Heart right ventricle (tissue), 2 donors: ENCODE data around the gene FBXL2.

DNA sequence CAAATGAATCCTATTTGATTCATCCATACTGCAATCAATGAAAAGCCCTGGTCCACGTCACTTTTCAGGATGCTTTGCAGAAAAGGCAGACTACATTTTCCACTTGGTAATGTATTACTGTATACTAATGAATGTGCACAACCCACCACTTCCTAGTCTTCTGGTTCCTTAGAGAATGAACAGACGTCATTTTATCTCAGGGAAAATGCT, 53.5 kb upstream of the TGFBR2 start:
- PRO-cap, 2 experiments, result peak in 1 of 2 experiments; most common minus-strand start position 65 of the sequence (in 1)

- PRO-cap, 2 experiments, result no peak in any of the 2 experiments
These were observed 7.5 kb upstream of the TGFBR2 start for GRCh38 chr3:30598801-30599367.

- PRO-cap, 2 experiments, result no peak in any of the 2 experiments
These were observed 8.4 kb downstream of the TGFBR2 start for GRCh38 chr3:30614829-30615247.

DNA sequence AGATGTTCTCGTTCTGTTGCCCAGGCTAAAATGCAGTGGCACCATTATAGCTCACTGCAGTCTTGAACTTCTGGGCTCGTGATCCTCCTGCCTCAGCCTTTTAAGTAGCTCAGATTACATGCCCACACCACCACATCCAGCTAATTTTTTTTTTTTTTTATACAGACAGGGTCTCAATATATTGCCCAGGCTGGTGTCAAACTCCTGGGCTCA, 57.5 kb downstream of the TGFBR2 start:
- PRO-cap, 2 experiments, result no peak in any of the 2 experiments

- PRO-cap, 2 experiments, result peak in 2 of 2 experiments; most common plus-strand start chr3:31532168 (in 1); most common minus-strand start chr3:31532086 (in 2)
These were observed 1.0 kb upstream of the STT3B start for GRCh38 chr3:31531553-31532240.

DNA sequence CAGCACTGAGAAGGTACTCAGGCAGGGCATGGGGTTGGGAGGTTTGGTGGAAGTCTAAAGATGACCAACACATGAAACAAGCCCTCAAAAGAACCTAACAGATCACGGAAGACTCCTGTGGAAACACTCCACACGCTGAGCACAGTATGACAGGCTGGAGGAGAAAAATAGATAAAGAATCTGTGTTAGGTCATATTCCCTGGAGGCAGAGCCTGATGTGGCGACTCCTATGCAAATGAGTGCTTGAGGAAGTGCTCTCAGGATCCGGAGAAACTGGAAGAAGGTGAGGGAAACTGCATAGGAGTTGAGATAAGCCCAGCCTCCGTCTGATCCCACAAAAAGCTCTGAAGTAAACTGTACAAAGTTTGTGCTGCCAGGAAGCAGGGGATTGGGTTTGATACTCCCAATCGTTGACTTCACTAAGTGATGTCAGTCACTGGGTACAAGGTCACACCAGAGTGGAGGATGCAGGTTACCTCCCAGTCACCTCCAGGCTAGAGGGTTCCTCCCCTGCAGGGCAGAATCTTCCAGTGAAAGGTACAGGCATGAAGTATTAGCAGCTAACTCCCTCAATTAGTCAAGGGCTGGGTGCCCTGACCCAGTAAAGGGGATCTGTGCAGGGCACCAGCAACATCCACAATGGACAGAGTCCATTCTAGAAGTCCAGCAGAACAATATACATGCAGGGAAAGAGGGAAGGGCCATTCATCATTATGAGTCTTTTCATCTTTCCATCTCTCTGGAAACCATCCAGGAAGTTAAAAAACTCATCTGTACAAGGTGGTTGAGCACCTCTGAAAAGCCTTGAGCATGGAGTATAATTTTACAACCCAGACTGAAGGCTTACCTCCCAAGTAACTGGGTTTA, 33.3 kb downstream of the OSBPL10 start:
- PRO-cap, 2 experiments, result no peak in any of the 2 experiments

- PRO-cap, 2 experiments, result no peak in any of the 2 experiments
These were observed 67.3 kb upstream of the CMTM7 start for GRCh38 chr3:32324321-32324812.

GRCh38 chr3:32419719-32421078, 28.5 kb downstream of the CMTM7 start:
- PRO-cap, 2 experiments, result no peak in any of the 2 experiments

- PRO-cap, 2 experiments, result no peak in any of the 2 experiments
These were observed 32.5 kb downstream of the CMTM7 start for GRCh38 chr3:32424072-32424717.

DNA sequence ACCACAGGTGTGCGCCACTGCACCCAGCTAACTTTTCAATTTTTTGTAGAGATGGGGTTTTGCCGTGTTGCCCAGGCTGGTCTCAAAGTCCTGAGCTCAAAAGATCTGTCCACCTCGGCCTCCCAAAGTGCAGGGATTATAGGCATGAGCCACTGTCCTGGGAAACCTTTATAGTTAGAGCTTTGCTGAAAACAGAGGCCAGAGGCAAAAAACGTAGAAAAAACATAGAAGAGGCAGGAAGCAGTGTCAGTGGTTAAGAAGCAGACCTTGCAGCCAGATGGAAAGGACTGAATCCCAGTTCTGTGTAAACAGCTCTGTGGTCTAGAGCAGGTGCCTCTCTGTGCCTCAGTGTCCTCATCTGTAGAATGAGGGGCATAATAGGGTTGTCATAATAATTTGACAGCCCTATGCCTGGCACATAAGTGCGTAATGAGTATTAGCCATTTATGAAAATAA, 33.2 kb downstream of the CMTM7 start:
- PRO-cap, 2 experiments, result no peak in any of the 2 experiments

- PRO-cap, 2 experiments, result peak in 1 of 2 experiments; most common plus-strand start chr3:32569697 (in 1)
These were observed 1.2 kb downstream of the DYNC1LI1 start for GRCh38 chr3:32569355-32569937.

- PRO-cap, 2 experiments, result no peak in any of the 2 experiments
These were observed 1.7 kb downstream of the TRIM71 start for GRCh38 chr3:32819437-32819920.

DNA sequence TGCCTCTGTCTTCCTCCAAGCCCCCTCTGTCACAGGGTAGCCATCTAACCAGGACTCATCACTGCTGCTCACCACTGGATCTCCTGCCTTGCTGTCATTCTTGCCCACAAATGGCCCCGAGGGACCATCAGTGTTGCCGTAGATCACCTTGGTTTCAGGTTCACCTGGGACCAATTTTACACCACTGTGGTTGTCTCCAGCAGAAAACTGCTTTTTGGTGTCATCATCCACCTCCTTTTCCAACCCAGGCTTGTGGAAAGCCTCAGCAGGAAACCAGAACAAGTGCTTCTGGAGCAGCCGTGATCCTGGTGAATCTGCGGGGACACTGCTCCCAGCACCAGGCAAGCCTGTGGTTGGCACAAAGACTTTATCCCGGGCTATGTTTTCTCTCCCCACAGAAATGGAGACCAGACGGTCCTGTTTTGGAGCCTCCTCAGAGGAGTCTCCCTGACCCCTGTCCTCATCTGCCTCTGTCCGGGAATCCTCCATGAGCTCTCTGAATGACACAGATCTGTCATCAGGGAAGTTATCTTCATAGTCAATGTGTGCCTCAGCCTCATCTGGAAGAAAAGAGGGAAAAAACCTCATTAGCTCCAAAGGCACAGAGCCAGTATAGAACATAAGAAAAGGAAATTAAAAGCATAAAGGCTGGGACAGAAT, 39.8 kb downstream of the CRTAP start:
- PRO-cap, 2 experiments, result no peak in any of the 2 experiments

DNA sequence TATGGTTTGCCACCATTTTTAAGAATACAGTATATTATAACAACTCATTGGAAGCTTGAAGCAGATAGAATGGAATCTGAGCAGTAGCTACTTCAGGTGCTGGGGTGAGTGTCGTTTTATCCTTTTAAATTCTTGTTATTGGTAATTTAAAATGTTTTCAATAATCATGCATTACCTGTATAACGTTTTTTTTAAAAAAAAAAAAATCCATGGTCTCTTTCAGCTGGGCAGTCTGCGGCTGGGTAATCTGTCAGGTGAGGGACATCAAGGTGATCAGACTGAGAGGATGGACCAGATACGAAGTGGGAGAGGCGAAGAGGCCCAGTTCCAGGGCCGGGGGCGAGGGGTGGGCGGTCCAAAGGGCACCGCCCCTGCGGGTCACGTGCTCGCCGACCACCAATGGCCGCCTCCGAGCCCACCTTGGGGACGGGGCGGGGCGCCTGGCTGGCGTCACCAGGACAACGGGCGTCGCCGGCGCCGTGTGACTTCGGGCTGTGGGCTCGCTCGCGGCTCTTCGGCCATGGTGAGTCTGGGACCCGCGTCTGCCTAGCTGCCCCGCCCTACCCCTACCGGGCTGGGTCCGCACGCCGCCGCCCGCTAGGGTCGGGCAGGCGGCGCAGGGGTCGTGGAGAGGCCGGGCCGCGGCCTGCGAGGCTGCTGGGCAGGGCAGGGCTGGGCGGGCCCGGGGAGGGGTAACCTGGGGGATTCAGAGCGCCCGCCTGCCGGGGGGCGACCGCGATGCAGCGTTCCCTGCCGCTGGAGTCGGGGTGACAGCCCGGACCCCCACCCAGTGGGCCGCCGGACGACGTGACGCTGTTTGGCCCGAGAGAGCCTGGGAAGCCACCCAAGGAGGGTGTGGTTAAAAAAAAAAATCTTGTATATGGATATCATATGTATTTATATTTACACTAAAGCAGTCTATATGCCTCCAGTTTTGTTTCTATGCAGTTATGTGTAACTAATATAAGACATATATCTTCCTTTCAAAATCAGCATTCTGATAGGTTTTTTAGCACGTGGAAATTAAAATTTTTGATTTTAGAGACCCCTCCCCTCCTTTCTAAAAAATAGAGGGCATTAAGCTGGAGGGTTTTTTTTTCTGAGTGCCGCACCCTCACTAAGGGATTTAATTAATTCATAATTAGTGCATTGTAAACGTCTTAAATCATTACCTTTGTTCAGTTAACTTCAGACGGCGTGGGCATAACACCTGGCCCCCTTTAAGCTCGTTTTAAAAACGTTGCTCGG, at the start of gene FBXL2:
FBXL2 (plus strand) TSS at position 450 of the 1,248 bp plus-strand sequence.
- PRO-cap, 2 experiments, result peak in 2 of 2 experiments; most common plus-strand start position 461 of the sequence (in 2)

DNA sequence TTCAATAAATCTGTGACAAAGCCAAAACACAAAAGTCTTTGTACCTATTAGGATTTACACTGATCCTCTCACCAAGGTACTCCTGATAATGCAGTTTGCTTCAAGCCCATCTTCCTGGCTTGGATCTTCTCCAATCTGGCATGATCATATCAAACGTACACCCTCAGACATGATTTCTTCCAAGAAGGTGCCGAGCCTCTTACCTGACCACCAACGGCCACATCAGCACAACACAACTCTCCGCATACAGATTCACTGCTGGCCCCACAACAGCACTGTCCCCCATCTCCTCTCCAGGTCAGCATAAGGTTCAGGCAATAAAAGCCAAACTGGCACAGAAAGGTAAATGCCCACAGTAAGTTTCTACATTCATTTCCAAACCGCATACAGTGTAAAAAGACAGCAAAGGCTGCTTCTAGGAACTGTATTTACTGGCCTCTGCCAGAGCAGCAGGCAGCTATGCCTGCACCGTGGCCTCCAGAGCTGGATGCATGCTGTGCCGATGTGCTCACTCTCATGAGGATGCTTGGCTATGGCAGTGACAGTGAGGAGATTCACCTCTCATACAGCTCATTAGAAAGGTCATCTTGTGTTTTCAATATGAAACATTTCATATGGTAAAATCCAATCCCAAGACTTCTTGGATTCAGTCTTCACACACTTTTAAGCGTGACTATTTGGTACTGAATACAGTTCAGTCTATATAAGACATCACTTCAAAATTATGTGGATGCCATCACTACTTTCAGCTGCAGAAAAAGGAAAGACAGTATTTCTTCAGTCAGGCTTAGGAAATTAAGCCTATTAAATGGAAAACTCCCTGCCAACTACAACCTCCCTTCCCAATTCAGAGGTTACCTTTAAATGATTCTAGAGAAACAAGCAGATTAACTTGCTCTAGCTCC, 50.3 kb downstream of the UBP1 start:
- PRO-cap, 2 experiments, result no peak in any of the 2 experiments

DNA sequence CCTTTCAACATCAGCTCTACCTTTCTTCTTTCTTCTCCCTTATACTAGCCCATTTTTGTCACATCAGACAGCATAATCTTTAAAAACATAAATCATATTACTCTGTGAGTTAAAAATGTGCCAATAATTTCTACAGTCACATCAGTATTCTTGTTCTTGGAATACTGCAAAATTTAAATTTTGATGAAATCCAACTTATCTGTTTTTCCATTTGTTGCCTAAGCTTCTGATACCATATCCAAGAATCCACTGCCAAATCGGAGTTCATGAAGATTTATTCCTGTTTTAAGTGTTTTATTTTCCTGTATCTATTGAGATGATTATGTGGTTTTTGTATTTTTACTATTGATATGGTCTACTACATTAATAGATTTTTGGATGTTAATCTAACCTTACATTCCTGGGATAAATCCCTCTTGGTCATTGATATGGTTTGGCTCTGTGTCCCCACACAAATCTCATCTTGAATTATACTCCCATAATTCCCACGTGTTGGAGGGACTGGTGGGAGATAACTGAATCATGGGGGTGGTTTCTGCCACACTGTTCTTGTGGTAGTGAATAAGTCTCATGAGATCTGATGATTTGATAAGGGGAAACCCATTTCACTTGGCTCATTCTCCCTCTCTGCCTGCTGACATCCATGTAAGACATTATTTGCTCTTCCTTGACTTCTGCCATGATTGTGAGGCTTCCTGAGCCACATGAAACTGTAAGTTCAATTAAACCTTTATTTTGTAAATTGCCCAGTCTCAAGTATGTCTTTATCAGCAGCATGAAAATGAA, 106.7 kb upstream of the UBP1 start:
- PRO-cap, 2 experiments, result no peak in any of the 2 experiments

DNA sequence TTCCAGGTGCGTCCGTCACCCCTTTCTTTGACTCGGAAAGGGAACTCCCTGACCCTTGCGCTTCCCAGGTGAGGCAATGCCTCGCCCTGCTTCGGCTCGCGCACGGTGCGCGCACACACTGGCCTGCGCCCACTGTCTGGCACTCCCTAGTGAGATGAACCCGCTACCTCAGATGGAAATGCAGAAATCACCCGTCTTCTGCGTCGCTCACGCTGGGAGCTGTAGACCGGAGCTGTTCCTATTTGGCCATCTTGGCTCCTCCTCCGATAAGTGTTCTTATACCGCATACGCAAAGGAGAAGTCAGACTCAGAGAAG, 620.4 kb downstream of the PDCD6IP start:
- PRO-cap, 2 experiments, result no peak in any of the 2 experiments

DNA sequence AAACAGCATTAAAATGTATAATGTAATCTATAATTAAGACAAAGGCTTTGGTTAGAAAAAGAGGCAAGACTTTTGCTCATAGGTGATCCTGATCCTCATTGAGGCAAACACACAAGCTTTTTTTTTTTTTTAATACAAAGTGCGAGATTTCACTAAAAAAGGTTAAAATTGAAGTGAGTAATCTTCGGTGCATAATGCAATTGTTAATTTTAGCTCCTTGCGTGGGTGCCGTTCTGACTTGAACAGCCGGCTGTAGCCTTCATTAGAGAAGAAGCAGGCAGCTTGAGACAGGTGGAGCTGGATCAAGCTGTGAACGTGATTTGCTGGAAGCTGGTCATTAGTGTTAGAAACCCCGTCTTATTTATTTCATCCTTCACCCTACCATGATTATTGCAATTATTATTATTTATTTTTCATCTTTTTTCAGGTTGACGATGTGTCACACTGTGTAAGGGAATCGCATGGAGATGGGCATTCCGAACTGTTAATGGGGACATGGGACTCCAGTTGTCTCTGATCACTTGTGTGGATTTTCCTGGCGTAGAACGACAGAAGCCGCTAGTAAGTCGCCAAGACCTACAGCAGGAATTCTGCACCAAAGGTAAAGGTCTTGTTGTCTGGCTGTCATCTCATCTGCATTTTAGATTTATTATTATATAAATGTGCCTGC, 40.2 kb downstream of the ARPP21 start:
- PRO-cap, 2 experiments, result no peak in any of the 2 experiments

- PRO-cap, 2 experiments, result no peak in any of the 2 experiments
These were observed 243.9 kb upstream of the STAC start for GRCh38 chr3:36136411-36136869.

- PRO-cap, 2 experiments, result no peak in any of the 2 experiments
These were observed 72.8 kb downstream of the STAC start for GRCh38 chr3:36453010-36453615.